Measurements from ENCODE around the genes CNOT11 and RNF149.

- PRO-cap: no peak
Measured at GRCh38 chr2:99940925-99941541, 201.4 kb downstream of the AFF3 start.

DNA sequence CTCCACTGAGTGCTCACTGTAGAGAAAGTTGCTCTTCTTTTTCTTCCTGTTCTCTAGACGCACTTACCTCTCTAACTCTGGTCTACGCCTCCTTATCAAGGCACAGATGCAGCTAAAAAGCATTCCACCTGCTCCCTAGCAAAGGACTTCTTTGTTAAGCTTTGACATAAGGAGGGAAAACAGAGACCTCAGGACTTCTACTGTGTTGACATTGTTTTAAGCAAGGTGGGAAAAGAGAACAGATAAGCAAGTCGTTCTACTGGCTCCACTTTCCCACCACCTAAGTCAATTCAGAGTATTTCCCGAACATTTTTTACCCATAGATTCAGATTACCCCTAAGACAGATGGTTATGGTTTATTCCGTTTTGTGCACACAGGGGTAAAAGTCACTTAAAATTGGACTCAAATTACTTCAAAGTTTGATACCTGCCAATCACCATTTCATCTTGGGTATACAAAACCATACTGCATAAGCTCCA is 169.2 kb downstream of the AFF3 start:
- PRO-cap: no peak

DNA sequence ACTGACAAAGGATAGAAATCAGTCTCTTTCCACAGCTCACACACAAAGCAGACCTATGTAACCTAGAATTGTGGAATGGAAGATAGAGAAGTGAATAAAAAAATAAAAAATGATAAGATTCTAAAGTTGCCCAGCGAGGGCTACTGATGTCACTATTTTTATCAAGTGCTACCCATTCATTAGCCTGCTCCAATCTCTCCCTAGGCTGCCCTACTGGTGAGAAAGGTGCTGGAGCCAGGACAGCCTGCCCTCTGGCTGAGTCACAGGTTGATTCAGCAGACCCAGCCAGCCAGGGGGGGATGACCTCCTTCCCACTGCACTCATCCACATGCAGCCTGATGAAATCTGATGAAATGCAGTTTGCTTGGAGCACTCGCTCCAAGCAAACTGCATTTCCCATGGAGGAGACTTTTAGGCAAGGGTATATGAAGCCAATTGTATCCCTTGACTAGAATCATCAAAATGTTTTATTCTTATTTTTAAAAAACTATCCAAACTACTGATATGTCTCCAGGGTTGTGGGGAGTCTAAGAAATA is 128.6 kb downstream of the AFF3 start:
- PRO-cap: no peak

GRCh38 chr2:100110523-100111394 is 31.6 kb downstream of the AFF3 start:
- PRO-cap: no peak

DNA sequence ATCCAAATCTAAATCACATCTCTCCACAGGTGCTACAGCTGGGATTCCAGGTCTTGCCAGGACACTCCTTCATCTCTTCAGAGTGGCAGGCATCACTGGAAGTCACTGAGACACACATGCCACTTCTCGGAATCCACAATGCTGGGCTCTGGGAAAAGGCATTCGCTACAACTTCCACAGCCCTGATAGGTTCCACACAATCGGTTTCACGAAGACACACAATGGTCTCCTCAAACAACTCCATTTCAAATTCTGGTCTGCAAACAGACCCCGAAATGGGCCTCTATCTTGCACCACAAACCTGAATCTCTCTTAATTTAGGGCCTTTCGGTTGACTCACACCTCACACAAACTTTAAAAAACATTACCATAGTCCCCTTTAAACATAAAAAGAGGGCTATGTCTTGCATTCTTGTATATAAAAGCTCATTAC is 44.4 kb downstream of the LONRF2 start:
- PRO-cap: no peak

- PRO-cap: unidirectional peak, plus-strand start at chr2:100818562; unidirectional peak, plus-strand start at chr2:100818723
Measured at GRCh38 chr2:100818440-100818921, 1.5 kb upstream of the NPAS2 start.

DNA sequence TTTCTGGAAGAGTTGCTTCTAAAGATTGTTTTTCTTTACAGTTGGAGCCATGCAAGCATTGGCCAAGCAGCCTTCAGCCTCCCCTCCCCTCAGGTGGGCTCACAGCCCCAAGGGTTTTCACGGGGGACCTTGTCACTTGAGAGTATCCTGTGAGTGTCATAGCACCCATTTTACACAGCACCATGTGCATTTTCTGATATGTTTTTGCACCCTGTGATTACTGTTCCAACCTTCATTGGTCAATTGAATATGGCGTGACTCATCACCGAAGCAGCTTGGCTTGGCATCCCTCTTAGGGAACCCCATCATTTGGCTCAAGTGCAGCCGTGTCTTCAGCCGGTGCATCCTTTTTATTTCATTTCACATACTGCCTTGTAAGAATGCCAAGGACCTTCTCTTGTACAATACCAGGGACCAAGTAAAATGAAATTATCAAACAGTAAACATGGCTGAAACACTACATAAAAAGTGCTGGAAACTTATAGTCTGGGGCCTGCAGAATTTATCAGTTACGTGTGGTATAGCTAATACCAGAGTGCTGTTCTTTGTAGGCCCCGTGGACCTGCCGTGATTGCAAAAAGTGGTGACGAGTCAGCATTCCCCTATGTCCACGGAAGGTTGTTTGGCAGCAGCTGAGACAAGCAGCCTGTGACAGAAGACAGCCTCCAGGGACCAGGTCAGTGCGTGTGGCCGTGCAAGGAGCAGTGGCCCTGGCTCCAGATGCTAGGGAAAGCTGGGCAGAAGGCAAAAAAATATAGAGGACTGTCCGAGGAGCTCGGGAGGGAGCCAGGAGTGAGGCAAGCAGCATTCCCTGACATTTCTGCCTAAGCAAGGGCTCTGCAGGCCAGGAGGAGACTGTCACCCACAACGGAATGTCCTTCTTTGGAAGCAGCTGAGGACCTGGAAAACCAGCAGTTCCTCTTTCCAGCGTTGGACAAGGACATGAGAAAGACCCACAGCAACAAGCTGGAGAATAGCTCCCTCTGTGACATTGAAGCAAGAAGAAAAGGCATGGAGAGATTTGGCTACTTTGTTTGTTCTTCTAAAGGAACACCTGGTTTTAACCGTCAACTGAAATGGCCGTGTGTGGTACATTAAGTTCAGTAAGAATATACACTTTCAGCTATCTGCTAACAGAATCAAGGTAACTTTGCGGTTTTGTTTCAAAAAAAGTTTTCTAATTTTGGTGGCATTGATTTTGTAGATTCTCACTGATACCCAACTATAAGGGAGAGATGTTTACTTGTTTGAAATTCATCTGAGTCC is 58.0 kb downstream of the NPAS2 start:
- PRO-cap: no peak

- PRO-cap: no peak
Measured at GRCh38 chr2:100904492-100905029, 84.6 kb downstream of the NPAS2 start.

DNA sequence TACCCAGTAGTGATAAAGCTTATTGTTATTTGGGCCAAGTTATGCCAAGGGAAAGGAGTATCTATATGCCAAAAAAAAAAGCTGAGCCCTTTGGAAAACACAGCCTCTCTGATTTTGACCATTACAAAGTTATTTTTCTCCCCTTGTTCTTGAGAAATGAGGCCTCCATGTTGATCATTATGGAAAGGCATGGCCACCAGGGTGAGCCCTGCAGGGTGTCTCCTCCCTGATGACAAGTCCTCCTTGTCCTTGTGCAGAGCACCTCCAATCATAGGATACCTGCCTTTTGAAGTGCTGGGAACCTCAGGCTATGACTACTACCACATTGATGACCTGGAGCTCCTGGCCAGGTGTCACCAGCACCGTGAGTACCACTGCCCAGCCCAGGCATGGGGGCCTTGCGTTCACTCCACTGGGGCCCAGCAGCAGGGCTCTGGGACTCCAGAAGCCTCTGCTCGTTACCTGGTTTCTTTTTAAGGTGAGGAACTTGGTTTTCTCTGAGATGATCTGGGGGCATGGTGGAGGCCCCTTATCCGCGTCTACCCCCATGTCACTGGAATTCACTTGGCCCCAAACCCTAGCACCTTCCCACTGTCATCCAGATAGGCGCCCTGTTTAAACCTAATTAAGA is 36.6 kb upstream of the RPL31 start:
- PRO-cap: no peak

GRCh38 chr2:101003884-101004821 is 2.1 kb downstream of the RPL31 start:
- PRO-cap: no peak

DNA sequence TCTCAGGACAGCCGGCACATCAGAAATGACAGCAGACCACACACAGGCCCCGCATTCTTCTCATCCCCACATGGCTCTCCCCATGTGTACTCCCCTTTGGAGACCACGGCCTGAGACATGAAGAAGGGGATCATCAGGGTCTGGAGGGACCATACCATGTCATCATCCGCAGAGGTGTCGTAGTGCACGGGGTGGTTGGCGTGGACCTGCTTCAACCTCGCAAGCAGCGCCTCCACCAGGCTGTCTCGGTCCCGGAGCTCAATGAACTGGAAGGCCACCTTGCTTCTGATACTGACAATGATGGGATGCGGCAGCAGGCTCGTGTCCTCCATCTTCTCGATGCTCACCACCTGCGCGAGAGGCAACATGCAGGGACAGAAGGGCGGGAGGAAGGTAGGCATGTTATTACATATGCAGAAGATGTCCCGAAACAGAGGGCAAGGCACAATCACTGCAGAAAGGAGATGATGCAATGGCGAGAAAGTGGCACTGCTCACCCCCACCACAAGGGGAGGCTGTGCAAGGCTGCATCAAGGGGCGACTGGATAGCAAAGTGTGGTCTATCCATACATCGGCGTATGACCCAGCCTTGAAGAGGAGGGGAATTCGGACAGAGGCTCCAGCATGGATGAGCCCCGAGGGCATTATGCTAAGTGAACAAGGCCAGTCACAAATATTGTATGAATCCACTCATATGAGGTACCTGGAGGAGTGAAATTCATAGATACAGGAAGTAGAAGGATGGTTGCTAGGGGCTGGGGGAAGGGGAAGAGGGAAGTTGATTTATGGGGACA is 36.4 kb downstream of the RPL31 start:
- PRO-cap: no peak

DNA sequence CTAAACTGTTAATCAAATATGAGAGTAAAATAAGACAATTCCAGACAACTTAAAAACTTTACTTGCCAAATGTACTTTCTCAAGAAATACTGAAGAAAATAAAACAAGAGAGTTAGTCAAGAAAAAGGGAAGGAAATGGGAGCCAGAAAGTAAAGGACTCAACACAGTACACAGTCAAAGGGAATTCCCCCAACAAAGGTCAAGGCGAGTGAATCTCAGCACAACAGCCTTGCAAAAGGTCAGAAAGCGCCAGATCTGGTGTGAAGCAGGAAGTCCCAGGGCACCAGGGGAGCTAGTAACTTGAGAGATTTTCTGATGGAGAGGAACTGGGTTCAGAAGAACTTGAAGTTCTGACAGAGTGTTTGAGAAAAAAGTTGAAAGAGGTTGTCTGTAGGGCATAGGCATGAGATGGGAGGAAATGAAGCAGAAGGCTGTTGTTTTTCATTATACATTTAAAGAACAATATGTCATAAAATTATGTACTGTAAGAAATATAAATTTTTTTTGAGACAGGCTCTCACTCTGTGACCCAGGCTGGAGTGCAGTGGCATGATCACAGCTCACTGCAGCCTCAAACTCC is 22.7 kb upstream of the TBC1D8 start:
- PRO-cap: unidirectional peak, plus-strand start at position 250 of the sequence; bidirectional peak, plus-strand start at position 377 of the sequence, minus-strand start at position 373 of the sequence

DNA sequence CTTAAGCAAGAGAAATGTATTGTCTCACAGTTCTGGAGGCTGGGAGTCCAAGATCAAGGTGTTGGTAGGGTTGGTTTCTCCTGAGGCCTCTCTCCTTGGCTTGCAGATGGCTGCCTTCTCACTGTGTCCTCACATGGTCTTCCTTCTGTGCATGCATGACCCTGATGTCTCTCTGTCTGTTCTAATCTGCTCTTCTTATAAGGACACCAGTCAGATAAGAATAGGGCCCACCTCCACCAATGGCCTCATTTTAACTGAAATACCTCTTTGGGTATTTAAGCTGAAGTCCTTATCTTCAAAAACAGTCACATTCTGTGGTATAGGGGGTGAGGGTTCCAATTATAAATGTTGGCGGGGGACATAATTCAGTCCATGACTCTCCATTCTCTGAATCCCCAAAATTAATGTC is 20.8 kb upstream of the CNOT11 start:
- PRO-cap: no peak

DNA sequence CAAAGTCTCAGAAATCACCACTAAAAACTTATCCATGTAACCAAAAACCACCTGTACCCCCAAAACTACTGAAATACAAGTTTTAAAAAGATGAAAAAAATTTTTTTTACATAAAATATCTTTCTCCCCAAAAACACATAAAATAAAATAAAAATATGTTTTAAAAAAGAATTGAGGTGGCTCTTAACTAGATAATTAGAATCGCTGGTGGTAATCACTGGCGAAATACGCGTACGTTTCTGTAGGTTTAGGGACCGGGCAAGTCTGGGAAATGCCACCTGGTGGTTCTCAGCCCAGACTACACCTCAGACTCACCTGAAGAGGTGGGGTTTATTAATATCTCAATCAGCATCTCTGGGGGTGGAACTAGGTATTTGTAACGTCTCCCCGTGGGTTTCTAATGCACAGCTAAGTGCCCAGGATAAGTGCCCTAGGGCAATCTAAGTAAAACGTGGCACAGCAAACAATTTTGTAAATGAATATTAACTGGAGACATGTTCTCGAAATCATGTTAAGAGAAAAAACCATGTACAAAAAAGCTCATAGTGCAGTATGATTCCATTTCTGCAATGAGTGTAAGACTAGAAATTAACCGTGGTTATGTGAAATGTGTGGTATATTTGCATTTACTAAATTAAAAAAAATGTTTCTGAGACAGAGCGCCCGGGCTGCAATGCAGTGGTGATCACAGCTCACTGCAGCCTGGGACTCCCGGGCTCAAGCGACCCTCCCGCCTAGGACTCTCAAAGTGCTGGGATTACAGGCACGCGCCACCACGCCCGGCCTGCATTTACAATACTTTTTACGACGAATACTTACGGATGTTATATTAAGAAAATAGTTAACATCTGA is 794 bp upstream of the CNOT11 start:
- PRO-cap: no peak

DNA sequence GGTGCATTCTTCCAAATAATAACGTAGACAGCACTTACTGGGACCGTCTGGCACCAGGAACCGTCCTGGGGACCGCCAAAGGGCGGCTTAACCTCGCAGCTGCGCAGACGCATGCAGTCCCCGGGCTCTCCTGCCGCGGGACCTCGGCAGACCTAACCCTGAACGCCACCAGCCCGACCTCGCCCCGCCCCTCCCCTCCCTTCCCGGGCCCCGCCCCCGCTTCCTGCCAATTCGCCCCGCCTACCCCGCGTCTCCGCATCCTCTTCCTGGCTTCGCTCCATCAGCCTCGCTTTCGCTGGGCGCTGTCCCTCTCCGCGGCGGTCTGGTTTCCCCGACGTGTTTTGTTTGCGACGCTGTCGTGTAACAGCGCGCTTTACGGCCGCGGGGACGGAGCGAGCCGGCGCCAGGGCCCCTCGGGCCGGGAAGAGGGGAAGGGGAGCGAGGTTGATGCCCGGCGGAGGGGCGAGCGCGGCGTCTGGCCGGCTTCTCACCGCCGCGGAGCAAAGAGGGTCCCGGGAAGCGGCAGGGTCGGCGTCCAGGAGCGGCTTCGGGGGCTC is at the start of gene CNOT11:
Gene CNOT11 (plus strand): TSS at position 369 of the 557 bp plus-strand sequence.
- PRO-cap: bidirectional peak, plus-strand start at position 376 of the sequence, minus-strand start at position 132 of the sequence

DNA sequence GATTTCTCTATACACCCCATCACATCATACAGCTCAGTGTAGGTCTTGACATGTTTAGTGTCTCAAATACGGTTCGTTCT is 855 bp downstream of the CNOT11 start:
- PRO-cap: no peak

DNA sequence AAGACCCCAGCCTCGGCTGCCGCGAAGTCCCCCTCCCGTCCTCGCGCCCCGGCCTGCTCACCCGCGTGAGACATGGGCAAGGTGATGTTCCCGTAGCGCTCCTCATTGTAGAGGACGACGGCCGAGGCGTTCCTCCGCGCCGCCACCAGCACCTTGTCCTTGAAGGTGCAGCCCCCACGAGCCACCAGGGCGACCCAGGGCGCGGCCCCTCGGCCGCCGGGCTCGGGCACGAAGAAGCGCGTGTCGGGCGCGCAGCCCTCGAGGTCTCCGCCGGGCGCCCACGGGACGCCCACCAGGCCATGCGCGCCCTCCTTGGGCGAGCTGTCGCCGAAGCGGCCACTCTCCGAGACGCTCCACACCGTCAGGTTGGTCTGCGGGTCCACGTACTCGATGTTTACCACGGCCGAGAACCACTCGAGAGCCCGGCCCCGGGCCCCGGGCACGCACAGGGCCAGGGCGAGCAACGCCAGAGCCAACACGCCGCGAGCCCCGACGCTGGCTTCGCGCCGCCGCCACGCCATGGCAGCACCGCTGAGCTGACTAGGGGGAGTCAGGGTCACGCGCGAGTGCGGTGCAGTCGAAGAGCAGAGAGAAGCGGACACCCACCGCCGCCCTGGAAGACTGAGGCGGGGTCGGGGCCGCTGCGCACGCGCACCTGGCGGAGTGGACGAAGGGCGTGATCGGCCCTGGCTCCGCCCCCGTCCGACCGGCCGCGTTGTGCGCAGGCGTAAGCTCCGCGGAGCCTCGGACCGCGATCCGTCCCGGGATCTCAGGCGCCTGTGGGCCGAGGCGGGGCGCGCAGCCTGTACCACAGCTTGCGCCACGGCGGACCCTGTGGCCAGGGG is at the start of gene RNF149:
Gene RNF149 (minus strand): TSS at position 634 of the 845 bp plus-strand sequence.
- PRO-cap: bidirectional peak, plus-strand start at position 105 of the sequence, minus-strand start outside the sequence; bidirectional peak, plus-strand start at position 772 of the sequence, minus-strand start at position 623 of the sequence

- PRO-cap: no peak
Measured at GRCh38 chr2:101330342-101331342, 22.1 kb upstream of the RNF149 start.

GRCh38 chr2:101710482-101711026 is 13.0 kb downstream of the MAP4K4 start:
- PRO-cap: no peak

GRCh38 chr2:101722862-101723508 is 25.5 kb downstream of the MAP4K4 start:
- PRO-cap: unidirectional peak, minus-strand start at chr2:101723070

Measured in colic lymph node (tissue), 1 donor.